ENCODE measurements around a stretch of chr17.

DNA sequence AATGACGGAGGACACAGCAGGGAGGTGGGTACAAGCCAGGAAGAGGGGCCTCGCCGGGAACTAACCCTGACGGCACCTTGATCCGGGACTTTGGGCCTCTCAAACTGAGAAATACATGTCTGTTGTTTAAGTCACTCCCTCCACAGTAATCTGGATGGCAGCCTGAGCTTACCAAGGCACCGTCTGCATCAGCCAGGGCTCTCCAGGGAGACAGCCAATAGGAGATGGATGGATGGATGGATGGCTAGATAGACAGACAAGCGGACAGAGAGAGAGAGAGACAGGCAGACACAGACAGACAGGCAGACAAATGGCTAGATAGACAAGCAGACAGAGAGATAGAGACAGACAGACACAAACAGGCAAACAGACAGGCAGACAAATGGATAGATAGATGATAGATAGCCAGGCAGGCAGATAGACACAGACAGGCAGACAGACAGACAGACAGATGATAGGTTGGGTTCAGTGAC is 14.8 kb downstream of the SEPTIN9 start:
- PRO-cap = no peak

GRCh38 chr17:77306655-77307491 is 25.6 kb downstream of the SEPTIN9 start:
- PRO-cap = no peak

DNA sequence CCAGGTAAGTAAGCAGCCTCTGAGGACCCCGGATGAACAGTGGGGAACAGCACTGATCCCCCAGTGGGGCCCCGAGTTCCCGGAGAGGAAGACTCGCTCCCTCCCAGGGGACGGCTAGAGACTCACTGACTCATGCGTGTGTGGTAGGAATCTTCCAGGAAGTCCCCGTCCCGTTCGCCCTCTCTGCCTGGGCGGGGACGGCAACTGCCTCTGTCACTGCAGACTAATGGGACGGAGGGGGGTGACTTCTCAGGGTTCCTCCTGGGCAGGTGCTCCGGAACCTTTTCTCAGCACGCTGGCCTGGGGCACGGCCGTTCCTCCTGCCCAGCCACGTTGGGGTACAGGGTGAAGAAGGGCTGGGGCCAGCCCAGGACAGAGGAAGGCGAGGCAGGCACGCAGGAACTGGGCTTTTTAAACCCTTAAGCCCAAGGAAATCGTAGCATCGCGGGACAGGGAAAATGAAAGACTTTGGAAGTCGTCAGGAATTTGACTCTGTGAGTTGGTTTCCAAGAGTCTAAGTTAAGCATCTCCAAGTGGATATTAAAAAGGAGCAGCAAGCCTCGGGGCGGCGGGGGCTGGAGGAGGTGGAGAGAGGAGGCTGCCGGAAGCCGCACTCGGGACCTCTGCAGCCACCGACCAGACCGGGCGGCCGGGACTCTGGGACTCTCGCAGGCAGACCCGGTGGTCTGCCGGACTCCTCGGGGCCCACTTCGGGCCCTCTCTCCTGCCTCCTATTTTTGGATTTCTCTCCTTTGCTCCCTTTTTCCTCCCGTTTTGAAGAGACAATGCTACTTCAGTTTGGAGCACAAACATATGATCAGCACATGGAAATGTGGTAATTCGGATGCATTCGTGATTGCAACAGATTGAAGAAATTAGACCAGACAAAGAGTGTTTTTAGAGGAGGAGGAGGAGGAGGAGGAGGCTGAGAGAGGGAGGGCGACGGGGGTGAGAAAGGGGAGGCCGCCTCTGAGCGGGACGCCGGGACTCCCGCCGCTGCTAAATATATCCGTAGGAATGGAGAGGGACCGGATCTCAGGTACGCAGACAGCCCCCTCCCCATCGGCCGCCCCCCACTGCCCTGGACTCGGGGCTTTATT is 38.4 kb downstream of the SEPTIN9 start:
- PRO-cap = no peak

DNA sequence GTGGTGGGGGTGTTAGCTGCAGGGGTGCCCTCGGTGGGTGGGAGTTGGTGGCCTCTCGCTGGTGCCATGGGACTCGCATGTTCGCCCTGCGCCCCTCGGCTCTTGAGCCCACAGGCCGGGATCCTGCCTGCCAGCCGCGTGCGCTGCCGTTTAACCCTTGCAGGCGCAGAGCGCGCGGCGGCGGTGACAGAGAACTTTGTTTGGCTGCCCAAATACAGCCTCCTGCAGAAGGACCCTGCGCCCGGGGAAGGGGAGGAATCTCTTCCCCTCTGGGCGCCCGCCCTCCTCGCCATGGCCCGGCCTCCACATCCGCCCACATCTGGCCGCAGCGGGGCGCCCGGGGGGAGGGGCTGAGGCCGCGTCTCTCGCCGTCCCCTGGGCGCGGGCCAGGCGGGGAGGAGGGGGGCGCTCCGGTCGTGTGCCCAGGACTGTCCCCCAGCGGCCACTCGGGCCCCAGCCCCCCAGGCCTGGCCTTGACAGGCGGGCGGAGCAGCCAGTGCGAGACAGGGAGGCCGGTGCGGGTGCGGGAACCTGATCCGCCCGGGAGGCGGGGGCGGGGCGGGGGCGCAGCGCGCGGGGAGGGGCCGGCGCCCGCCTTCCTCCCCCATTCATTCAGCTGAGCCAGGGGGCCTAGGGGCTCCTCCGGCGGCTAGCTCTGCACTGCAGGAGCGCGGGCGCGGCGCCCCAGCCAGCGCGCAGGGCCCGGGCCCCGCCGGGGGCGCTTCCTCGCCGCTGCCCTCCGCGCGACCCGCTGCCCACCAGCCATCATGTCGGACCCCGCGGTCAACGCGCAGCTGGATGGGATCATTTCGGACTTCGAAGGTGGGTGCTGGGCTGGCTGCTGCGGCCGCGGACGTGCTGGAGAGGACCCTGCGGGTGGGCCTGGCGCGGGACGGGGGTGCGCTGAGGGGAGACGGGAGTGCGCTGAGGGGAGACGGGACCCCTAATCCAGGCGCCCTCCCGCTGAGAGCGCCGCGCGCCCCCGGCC is 91.7 kb downstream of the SEPTIN9 start:
- PRO-cap = bidirectional peak, plus-strand start at position 318 of the sequence, minus-strand start at position 202 of the sequence; bidirectional peak, plus-strand start at position 607 of the sequence, minus-strand start at position 469 of the sequence

GRCh38 chr17:77404648-77405570 is 123.6 kb downstream of the SEPTIN9 start:
- PRO-cap = no peak

GRCh38 chr17:77424866-77425750 is 143.8 kb downstream of the SEPTIN9 start:
- PRO-cap = no peak

- PRO-cap = no peak
Measured at GRCh38 chr17:77440975-77442041, 160.0 kb downstream of the SEPTIN9 start.

DNA sequence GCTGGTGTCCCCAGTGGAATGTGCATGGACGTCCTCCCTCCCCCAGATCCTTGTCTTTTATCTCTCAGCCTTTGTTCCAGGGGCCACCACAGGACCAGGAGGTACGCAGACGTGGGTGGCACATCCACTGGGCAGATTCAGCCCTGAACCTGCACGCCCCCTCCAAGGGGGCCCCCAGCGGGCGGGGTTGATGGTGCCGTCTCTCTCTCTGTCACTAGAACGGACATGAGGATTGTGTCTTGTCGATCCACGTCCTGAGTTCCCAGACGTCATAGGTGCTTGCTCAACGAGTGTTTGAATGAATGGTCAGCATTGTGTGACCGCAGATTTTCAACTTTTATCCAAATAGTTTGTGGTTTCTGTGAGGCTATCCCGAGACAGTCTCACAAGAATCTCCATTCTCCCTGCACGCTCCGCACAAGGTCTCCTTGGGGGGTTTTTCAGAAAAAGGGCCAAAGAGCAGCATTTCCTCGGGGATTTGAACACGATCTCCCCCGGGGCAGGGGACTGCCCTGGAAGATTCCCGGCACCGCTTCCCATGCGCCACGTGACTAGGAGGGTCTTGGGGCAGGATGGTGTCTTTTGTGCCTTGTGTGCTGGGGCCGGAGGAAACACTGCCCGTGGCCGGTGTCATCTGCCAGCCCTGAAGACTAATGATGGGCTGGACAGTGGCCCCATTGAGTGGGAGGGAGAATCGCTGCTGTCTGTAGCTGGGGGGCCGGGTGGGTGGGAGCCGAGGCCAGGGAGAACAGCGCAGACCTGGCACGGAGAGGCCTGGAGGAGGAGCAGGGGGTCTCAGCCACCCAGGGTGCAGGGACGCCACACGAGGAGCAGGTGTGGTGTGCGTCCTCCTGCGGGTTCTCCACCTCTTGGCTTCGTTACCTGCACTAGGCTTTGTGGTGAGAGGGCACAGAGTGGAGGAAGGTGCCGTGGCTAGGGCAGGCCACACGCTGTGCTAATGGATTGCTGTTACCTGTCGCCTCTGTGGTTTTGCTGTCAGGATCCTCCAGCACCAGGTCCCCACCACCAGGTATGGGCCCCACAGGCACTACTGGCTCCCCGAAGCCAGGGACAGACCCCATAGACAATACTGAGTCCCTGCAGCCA is 174.5 kb downstream of the SEPTIN9 start:
- PRO-cap = no peak

DNA sequence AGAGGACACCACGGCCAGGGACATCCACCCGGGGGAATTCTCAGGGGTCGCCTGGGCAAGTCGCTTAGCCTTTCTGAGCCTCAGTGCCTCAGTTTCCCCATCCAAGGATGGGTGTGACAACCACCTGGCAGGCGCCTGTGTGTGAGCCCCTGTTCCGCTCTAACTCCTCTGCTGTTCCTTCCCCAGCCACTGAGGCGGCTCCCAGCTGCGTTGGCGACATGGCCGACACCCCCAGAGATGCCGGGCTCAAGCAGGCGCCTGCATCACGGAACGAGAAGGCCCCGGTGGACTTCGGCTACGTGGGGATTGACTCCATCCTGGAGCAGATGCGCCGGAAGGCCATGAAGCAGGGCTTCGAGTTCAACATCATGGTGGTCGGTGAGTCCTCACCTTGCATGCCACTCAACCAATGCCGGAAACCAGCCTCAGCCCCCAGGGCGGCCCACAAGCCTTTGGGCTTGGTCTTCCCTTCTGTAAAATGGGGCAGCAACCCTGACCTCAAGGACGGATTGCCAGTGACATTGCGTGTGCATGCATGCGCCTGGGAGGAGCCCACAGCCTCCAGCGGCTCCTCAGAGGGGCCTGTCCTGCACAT is 200.8 kb downstream of the SEPTIN9 start:
- PRO-cap = no peak

DNA sequence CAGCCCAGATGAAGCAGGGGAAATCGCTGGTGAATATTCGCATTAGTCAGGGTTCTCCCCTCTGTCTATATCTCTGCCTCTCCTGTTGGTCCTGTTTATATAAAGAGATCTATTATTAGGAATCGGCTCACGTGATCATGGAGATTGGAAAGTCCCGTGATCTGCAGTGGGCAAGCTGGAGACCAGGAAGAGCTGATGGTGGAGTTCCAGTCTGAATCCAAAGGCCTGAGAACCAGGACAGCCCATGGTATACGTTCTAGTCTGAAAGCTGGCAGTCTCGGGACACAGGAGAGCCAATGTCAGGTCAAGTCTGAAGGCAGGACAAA is 242.3 kb downstream of the SEPTIN9 start:
- PRO-cap = no peak

DNA sequence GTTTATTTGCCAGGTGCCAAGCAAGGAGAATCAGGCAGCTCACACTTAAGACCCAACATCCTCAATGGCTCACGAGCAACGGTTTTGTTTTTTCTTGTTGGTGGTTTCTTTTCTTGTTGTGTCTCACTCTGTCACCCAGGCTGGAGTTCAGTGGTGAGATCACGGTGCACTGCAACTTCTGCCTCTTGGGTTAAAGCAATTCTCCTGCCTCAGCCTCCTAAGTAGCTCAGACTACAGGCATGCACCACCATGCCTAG is 174.0 kb upstream of the TNRC6C start:
- PRO-cap = no peak

- PRO-cap = no peak
Measured at GRCh38 chr17:77802598-77803436, 155.7 kb upstream of the TNRC6C start.

DNA sequence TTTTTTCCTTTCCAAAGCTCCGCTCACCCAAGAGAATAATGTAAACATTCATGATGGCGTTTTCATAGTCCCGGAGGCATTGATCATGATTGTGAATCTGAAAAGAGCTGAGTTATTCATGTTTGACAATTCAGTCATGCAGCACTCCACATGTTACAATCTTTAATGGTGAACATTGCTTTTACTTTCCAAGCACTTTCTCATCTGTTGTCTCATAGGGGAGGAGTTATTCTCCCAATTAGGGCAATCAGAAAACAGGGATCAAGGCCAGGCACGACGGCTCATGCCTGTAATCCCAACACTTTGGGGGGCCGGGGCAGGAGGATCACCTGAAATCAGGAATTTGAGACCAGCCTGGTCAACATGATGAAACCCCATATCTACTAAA is 70.2 kb upstream of the TNRC6C start:
- PRO-cap = no peak

DNA sequence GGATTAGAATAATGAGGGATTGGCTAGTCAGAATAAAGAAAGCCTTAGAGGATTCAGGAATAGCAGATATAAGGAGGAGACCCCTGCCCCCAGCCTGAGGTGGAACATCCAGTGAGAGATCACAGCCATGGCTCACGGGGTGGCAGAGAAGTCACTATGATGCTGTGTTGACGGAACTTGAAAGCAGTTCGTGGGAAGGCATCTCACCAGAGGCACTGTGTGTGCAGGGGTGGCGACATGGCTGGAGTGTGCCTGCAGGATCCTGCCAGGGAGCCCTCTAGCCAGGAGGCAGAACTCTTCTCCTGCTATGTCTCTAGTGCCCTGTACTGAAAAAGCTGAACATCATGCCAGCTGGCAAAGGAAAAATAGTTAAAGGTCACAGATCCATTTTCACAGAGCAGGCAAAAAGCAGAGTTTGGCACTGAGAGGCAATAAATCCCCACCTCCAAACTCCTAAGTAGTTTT is 36.6 kb downstream of the TNRC6C start:
- PRO-cap = no peak

- PRO-cap = no peak
Measured at GRCh38 chr17:78049644-78050649, 78.6 kb downstream of the TMC6 start.

- PRO-cap = no peak
Measured at GRCh38 chr17:78106103-78107019, 22.2 kb downstream of the TMC6 start.

GRCh38 chr17:78114834-78115369 is 13.7 kb downstream of the TMC6 start:
- PRO-cap = no peak

DNA sequence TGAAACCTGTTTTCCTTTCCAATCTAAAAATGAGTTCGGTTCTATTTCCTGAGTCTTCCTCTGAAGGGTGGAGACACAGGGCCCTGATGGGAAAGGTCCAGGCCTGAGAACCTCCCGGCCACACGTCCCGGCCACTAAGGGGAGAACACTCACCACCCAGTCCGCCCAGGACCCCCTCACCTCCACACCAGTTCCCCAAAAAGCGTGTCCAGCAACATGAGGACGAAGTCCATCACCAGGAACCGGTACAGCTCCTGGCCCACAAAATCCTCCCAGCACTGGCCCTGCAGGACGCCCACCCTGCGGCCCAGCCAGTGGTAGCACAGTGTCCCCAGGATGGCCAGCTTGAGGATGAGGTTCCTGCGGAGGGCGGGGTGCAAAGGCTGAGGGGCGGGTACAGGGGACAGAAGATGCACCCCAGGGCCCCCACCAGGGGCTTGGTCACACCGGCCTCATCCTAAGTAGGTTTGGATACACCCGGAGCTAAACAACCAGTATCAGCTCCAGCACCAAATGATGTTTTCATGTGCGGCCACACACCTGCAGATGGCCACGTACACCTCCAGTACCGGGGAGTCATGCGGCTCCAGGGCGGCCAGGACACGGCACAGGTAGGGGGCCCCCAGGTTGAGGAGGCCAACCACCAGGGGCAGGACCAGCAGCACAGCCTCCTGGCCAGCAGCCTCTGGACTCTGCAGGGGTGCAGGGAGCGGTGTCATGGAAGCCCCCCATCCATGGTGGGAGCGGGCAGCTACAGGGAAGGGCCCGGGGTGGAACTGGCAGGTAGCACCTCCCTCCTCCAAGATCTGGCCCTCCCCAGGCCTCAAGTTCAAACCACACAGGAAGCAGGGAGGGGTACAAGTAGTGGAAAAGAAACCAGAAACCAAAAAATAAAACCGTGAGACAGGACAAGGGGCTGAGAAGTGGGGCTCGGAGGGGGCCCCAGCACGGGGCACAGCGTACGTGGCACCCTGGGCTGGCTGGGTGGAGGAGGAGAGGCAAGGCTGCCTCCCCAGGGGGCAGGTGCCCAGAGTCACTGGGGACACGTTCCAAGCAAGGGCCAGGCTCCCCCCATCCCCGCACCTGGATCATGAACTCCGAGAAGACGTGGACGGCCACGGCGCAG is 7.7 kb downstream of the TMC6 start:
- PRO-cap = no peak

GRCh38 chr17:78154835-78155180 is 8.6 kb downstream of the C17orf99 start:
- PRO-cap = no peak

GRCh38 chr17:78174236-78175338 is 6.2 kb downstream of the SYNGR2 start:
- PRO-cap = unidirectional peak, plus-strand start at chr17:78174891